Gastrocnemius medialis (tissue), 3 donors: Measurements from ENCODE around the gene BAG3.

GRCh38 chr10:117541652-117542013, 913 bp upstream of the EMX2 start:
- PRO-cap, result no peak
- RAMPAGE, long total RNA, 3 experiments, result no peak in any of the 3 experiments

- PRO-cap, result no peak
- RAMPAGE, long total RNA, 3 experiments, result no peak in any of the 3 experiments
These were observed 3.3 kb downstream of the EMX2 start for GRCh38 chr10:117545429-117546600.

- PRO-cap, result no peak
- RAMPAGE, long total RNA, 3 experiments, result no peak in any of the 3 experiments
These were observed 9.7 kb downstream of the EMX2 start for GRCh38 chr10:117552096-117552729.

DNA sequence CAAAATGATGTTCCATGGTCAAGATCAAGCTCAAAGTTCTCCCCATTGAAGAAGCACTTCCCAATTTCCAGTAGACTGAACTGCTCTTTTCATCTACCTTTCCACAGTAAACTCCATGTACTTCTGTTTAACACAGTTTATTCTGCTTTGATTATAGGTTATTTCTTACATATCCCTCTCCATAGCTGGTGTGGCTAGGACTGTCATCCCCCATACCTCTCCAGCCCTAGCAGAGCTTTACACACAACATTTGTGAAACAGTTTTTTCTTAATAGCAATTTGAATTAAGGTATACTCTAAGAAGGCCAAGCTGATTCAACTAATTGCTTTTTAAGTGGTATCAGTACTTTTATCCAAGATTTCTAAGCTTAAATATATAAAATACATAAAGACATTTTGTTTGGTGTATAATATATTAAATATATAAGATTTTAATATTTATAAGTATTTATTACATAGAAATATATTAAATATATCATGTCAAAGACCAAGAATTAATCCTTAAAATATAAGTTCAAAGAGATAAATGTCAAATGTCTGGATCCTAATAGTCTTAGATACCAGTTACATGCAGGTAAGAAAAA, 18.8 kb downstream of the RAB11FIP2 start:
- PRO-cap, result no peak
- RAMPAGE, long total RNA, 3 experiments, result no peak in any of the 3 experiments

DNA sequence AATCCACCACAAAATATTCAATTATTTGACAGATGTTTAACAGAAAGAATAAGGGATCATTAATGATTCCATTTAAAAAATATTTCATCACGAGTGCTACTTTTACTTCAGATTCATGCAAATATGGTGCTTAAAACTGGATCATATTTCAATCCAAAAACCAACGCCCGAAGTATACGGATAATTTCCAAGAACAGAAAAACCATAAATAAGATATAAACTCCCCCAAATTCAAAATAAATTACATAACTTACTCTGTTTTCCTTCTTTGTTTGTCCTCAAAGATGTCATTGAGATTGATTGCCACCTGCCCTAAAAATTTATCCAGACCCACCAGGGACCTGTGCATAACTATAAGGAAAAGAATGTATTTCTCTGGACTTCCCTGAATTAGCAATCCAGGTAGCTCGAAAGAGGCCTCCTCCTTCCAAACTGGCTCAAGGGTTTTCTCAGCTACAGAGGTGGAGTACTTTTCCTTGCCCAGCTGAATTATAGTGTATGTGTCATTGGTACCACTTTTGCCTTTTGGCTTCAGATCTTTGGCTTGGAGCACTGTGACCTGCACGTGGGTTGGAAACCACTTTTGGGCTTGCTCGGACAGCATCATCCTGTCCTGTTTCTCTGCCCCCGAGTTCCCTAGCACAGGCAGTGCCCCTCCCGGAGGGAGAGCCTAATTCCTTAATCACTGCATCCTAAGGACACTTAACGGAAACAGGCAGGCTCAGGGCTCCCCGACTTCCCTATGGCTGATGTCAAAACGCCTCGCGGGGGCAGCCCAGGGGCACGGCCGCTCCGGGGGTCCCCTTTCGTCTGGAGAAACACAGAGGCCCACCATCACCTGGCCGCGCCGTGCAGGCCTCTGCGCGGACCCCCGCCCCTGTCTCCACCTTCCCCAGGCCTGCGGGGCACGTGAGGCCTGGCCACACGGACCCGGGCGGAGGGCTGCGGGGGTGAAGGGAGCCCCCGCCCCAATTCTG, 896 bp downstream of the RAB11FIP2 start:
- PRO-cap, result bidirectional peak, plus-strand start at position 580 of the sequence, minus-strand start at position 442 of the sequence
- RAMPAGE, long total RNA, 3 experiments, result no peak in any of the 3 experiments

DNA sequence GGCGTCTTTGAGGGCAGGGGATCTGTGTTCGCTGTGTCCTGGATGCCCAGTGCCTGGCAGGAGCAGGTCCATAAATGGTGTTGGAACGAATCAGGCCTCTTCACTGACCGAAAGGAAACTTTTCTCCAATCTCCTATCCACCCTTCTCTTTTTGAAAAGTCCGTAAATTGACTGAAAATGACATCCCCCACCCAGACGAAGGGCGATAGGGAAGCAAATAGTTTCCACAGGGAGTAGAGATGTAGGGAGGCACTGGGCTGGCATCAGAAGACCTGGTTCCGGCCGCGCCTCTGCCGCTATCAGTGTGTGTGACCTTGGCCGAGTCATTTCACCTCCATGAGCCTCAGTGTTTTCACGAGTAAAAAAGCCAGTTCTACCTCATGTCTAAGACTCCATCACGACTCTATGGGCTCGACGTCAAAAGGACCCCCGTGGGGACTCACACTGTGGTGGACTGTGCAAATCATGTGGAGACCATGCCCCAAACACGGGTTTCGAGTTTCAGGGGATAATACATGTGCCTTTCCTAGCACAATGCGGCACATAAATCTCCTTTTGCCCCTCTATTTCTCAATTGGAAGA, 526 bp upstream of the RAB11FIP2 start:
- PRO-cap, result no peak
- RAMPAGE, long total RNA, 3 experiments, result no peak in any of the 3 experiments

DNA sequence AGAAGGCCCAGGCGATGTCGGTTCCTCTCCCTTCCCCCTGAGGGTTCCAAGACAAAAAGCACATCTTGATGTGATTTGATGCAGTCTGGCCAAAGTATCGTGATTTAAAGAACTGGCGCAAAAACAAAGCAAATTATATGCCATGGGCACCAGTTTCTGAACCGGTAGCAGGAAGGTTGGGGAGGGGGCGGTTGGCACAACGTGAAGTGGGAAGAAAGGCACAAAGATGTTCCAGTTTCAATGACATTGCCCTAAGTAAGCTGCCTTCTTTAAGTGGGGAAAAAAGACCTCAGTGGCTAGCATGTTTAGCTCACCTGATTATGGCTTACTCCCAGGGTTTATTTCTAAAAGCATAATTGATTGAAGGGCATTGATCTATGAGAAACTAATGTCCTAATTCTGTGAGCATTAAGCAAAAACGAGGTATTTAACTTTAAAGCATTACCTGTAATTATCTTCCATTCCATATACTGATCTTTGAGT, 72.6 kb downstream of the FAM204A start:
- PRO-cap, result no peak
- RAMPAGE, long total RNA, 3 experiments, result no peak in any of the 3 experiments

- PRO-cap, result no peak
- RAMPAGE, long total RNA, 3 experiments, result no peak in any of the 3 experiments
These were observed 30.1 kb upstream of the PRLHR start for GRCh38 chr10:118625553-118625940.

- PRO-cap, result bidirectional peak, plus-strand start at chr10:119209751, minus-strand start at chr10:119209583
- RAMPAGE, long total RNA, 3 experiments, result no peak in any of the 3 experiments
These were observed 2.1 kb downstream of the GRK5 start for GRCh38 chr10:119209342-119209906.

- PRO-cap, result no peak
- RAMPAGE, long total RNA, 3 experiments, result no peak in any of the 3 experiments
These were observed 102.4 kb downstream of the GRK5 start for GRCh38 chr10:119309683-119310210.

DNA sequence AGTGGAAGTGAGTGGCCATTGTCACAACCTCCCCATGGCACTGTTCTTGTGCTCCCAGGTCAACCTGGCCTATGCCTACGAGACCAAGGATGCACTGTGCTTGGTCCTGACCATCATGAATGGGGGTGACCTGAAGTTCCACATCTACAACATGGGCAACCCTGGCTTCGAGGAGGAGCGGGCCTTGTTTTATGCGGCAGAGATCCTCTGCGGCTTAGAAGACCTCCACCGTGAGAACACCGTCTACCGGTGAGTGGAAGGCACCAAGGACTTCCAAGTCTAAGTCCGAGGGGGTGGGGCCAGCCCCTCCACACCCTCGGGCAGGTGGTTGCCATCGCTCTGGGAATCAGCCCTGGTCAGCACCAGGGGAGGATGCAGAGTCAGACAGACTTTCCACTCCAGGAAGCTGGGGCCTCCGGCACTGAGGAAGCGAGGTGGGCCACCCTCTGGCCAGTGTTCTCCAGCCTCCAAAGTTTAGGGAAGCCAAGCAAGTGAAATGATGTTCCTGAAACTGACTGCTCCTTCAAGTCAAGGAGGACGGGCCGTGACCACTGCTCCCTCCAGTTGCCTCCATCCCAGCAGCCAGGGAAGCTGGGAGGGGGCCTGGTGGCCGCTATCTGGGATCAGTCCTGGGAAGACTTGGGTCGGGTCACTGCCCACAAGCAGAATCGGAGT, 105.8 kb downstream of the RGS10 start:
- PRO-cap, result no peak
- RAMPAGE, long total RNA, 3 experiments, result no peak in any of the 3 experiments

GRCh38 chr10:119519264-119520000, 23.1 kb downstream of the RGS10 start:
- PRO-cap, result no peak
- RAMPAGE, long total RNA, 3 experiments, result no peak in any of the 3 experiments

- PRO-cap, result no peak
- RAMPAGE, long total RNA, 3 experiments, result no peak in any of the 3 experiments
These were observed 16.3 kb downstream of the TIAL1 start for GRCh38 chr10:119580410-119580860.

GRCh38 chr10:119588028-119588812, 8.5 kb downstream of the TIAL1 start:
- PRO-cap, result no peak
- RAMPAGE, long total RNA, 3 experiments, result no peak in any of the 3 experiments

GRCh38 chr10:119595438-119595797, 1.3 kb downstream of the TIAL1 start:
- PRO-cap, result no peak
- RAMPAGE, long total RNA, 3 experiments, result no peak in any of the 3 experiments

GRCh38 chr10:119595798-119596057, 1.0 kb downstream of the TIAL1 start:
- PRO-cap, result bidirectional peak, plus-strand start at chr10:119596090, minus-strand start at chr10:119595948
- RAMPAGE, long total RNA, 3 experiments, result no peak in any of the 3 experiments

DNA sequence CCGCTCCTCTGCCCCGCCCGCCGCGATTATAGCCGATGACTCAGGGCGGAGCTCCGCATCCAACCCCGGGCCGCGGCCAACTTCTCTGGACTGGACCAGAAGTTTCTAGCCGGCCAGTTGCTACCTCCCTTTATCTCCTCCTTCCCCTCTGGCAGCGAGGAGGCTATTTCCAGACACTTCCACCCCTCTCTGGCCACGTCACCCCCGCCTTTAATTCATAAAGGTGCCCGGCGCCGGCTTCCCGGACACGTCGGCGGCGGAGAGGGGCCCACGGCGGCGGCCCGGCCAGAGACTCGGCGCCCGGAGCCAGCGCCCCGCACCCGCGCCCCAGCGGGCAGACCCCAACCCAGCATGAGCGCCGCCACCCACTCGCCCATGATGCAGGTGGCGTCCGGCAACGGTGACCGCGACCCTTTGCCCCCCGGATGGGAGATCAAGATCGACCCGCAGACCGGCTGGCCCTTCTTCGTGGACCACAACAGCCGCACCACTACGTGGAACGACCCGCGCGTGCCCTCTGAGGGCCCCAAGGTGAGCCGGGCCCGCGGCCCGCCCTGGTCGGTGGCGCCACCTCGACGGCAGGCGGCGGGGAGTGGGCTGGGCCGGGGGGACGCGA, at the start of gene BAG3:
Gene BAG3, plus strand, starts transcription at position 56 of the 616 bp plus-strand sequence.
- PRO-cap, result bidirectional peak, plus-strand start at position 248 of the sequence, minus-strand start outside the sequence
- RAMPAGE, long total RNA, 3 experiments, result start-site peak on the plus strand in 1 of 3 experiments, centred at position 58 of the sequence, 47 reads per replicate

GRCh38 chr10:119652464-119652827, 1.3 kb downstream of the BAG3 start:
- PRO-cap, result unidirectional peak, minus-strand start at chr10:119652637
- RAMPAGE, long total RNA, 3 experiments, result no peak in any of the 3 experiments

- PRO-cap, result bidirectional peak, plus-strand start at chr10:119655697, minus-strand start at chr10:119655579; bidirectional peak, plus-strand start at chr10:119655967, minus-strand start at chr10:119655829
- RAMPAGE, long total RNA, 3 experiments, result no peak in any of the 3 experiments
These were observed 4.5 kb downstream of the BAG3 start for GRCh38 chr10:119655362-119656324.

DNA sequence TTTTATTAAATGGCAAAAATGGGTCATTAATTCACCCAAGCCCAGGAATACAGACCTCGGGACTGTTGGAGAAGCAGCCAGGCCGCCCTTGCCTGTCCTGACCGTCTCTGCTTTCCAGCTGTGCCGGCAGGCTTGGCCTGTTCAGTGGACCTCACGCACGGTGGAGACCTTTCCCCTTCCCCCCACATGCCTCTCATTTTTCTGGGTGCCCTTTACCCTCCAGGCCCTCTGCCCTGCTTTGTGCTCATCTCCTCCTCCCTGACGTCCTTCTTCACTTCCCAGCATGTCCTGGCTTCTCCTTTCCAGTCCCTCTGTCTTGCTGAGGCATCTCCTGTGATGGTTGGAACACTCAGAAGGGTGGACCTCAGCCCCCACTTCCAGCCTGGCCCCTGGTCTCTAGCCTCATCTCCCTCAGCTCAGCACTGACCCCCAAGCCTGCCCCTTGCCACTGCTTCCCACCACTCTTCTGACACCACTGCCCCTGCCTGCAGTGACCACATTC, 14.8 kb downstream of the BAG3 start:
- PRO-cap, result no peak
- RAMPAGE, long total RNA, 3 experiments, result no peak in any of the 3 experiments